Smooth muscle cell (in vitro differentiated cells): ENCODE measurements around the gene CBLN4.

DNA sequence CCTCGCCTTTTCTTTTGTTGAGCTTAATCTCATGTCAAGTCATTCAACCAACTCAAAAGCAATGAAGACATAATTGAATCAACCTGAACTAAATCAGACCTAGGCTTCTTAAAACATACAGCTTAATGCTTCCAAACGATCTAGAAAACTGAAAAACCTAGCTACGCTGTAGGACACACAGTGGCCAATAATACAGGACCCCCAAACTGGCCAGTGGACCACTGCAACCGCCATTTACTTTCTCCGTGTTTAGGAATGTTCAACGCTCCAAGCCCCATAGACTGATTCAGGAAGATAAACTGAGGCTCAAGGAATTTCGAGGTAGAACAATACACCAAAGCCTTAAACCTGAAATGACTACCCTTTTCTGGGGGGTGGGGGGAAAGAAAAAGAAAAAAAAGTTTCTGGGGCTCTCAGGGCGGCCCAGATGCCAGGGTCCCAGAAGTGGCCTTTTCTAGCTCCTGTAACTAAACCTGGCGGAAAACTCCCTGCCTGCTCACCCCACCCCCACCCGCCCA lies 1.6 kb downstream of the ZNF217 start:
- RAMPAGE, long total RNA, result no peak

DNA sequence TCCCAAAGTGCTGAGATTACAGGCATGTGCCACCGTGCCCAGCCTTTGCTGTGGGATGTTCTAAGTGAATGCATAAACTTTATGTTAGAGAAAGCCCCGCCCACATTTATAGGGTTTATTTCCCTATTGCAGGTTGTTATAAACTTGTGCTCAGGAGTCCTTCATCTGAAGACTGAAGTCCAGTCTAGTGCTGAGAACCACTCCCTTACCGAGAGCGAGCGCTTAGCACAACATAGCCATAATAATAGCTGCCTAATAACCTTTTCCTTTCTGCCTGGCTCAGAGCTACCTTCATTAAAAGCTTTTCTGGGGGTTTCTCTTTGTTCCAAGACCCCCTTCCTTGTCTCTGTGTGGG lies 75.4 kb upstream of the ZNF217 start:
- RAMPAGE, long total RNA, result no peak

- RAMPAGE, long total RNA, result no peak
Observed at GRCh38 chr20:53708083-53708914, 114.7 kb upstream of the ZNF217 start.

DNA sequence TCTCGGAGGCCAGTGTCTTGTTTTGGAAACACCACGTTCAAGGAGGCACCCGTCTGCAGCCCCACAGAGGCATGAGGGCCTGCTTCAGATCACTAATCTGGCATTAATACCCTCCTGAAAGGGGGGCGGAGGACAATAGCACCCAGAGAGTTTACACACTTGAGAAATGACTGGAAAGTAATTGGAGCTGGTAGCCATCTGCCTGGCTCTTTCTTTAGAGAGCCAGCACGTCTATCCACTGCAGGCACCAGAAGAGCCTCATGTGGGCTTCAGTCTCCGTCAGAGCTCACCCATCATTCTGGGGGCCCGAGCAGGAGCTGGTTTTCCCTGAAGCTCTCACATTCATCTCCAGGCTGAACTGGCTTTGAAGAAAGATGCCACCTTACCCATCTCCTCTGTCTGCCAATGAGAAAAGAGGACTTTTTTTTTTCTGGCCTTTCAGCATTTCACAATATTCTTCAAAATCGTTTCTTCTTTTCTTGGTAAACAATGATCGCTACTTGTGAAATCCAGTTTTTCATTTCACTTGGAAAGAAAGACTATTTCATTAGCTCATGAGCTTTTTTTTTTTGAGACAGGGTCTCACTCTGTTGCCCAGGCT lies 124.6 kb upstream of the ZNF217 start:
- RAMPAGE, long total RNA, result no peak

DNA sequence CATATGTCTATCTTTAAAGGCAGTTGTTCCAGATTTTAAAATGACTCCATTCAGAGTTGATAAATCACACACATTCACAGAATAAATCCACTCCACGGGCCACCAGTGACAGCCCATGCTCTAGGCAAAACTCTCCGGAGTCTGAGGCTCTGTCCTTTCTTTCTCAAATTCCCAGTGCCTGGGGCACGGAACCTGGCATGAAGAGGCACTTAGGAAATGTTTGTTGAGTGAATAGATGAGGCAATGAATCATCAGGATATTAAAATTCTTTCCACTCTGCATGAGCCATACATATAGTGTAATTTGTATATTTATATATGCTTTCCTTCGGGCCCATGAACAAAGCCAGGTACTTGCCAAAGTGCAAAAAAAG lies 212.1 kb upstream of the ZNF217 start:
- RAMPAGE, long total RNA, result no peak

DNA sequence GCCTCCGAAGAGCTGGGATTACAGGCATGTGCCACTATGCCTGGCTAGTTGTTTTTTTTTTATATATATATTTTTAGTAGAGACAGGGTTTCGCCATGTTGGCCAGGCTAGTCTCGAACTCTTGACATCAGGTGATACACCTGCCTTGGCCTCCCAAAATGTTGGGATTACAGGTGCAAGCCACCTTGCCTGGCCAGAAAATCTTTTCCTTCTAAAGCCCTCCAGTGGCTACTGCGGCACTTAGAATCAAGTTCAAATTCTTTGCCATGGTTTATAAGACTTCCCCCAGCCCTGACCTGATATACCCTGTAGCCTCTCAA lies 235.8 kb downstream of the BCAS1 start:
- RAMPAGE, long total RNA, result no peak

DNA sequence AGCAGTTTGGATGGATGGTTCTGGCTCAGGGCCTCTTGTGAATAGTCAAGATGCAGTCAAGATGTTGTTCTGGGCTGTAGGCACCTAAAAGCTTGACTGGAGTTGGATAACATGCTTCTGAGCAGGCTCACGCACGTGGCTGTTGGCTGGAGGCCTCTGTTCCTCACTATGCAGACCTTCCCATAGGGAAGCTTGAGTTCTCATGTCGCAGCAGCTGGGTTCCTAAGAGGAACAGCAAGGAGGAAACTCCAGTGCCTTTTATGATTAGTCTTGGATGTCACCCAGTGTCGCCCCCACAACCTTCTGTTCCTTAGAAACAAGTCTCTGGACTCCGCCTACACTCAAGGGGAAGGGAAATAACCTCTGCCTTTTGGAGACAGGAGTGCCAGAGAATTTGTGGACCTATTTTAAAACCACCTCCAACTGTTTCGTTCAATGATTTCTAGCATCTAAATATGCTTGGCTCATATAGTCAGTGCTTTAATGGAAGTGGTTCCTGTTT lies 210.7 kb downstream of the BCAS1 start:
- RAMPAGE, long total RNA, result no peak

- RAMPAGE, long total RNA, result no peak
Observed at GRCh38 chr20:53923568-53924055, 146.8 kb downstream of the BCAS1 start.

- RAMPAGE, long total RNA, result no peak
Observed at GRCh38 chr20:56005347-56005600, at the start of gene CBLN4. TSS of gene CBLN4 (minus strand) at chr20:56005519.

GRCh38 chr20:56629847-56630843 lies 1.0 kb downstream of the TFAP2C start:
- RAMPAGE, long total RNA, result no peak

DNA sequence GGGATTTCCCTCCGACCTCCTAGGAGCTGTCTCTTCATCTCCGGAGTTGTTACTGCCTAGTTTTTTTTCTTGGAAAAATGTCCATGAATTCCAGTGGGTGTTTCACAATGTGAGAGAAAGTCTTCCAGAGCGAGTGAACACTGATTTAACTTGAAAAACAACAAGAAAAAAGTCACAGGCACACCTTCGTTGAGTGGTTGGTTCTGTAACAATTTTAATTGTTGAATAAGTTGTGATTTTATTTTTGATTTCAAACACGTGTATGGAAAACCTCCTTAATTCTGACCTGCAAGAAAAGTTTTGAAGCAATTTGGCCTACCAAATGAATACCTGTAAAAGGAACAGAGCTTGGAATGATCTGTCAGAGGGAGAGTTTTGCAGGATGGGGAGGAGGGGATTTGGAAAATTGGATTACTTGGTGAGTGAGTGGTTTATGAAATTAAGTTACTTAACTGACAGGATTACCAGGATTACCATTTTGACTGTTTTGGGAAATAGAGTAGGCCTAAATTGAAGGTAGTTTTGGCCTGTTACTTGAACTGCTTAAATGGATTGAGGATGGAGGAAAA lies 3.0 kb downstream of the TFAP2C start:
- RAMPAGE, long total RNA, result no peak

DNA sequence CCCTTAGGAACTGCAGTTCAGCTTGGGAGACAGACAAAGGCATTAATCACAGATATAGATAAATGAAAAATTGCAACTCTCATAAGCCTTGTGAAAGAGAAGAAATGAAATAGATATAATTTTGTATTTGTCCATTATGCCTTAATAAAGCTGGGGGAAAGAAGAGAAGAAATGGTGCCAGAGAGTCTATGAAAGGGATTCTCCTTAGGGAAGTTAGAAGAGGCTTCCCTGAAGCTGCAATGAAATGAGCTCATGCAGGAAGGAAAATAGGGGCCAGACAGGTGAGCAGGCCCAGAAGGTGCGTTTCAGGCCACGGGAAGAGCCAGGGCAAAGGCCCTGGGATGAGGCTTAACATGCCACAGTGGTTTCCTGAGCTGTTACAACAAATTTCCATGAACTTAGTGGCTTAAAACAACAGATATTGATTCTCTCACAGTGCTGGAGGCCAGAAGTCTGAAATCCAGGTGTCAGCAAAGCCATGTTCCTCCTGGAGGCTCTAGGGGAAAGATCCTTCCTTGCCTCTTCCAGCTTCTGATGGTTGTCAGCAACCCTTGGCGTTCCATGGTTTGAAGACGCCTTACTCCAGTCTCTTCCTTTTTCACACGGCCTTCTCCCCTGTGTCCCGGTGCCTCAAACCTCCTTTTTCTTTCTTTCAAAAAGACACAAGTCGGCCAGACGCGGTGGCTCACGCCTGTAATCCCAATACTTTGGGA lies 167.9 kb downstream of the TFAP2C start:
- RAMPAGE, long total RNA, result no peak

DNA sequence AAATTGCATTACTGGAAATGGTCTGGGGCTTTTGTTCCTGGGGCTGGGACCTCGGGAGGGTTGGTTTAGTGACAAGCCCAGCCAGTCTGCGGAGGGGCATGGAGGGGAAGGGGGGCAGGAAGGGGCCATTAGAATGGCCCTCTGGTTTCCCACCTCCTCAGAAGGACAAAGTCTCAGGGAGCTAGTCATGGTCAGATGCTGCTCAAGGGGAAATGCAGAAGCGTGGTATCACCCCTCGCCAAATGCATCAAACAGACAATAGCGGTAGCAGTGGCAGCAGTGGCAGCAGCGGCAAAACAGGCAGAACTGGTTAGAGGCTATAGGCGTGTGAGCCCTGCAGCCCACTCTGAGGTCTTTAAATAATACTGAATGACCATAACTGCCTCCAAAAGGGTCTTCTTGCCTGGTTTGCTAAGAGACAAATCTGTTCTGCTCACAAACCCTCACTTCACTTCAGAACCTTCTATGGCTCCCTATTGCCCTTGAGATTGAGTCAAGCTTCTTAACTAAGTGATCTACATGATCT lies 186.7 kb downstream of the TFAP2C start:
- RAMPAGE, long total RNA, result no peak

DNA sequence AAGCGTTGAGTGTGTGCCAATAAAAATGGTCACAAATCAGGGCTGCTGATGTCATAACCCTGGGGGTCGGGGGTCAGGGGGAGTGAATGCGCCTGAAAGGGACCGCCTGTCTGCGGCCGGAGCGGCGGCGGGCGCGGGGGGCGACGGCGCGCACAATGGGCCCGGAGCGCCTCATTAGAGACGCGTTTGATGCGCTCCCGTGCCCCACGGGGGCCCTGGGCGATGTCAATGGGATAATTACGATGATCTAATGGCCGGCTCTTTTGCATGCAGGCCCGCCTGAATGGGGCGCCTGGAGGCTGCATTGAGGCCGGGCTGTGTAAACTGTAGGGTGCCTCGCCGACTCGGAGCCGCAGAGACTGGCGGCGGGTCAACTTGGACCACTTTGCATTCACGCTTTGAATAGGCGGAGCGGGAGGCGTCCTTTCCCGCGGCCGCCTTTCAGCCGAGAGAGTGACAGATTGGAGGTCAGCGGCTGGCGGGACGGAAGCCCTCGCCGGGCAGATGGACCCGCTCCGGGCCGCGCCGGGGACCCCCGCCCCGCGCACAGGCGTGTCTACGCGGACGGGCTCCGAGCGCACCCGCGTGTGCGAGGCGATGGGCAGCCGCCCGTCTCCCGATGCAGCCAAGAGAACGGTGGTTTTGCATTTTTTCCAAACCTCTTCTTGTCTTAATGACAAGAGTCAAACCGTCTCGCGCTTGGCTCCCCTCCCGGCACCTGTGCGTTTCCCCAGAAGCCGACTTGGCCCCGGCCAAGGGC lies 296.2 kb downstream of the TFAP2C start:
- RAMPAGE, long total RNA, result no peak

- RAMPAGE, long total RNA, result no peak
Observed at GRCh38 chr20:57074005-57074504, 192.4 kb downstream of the BMP7 start.

DNA sequence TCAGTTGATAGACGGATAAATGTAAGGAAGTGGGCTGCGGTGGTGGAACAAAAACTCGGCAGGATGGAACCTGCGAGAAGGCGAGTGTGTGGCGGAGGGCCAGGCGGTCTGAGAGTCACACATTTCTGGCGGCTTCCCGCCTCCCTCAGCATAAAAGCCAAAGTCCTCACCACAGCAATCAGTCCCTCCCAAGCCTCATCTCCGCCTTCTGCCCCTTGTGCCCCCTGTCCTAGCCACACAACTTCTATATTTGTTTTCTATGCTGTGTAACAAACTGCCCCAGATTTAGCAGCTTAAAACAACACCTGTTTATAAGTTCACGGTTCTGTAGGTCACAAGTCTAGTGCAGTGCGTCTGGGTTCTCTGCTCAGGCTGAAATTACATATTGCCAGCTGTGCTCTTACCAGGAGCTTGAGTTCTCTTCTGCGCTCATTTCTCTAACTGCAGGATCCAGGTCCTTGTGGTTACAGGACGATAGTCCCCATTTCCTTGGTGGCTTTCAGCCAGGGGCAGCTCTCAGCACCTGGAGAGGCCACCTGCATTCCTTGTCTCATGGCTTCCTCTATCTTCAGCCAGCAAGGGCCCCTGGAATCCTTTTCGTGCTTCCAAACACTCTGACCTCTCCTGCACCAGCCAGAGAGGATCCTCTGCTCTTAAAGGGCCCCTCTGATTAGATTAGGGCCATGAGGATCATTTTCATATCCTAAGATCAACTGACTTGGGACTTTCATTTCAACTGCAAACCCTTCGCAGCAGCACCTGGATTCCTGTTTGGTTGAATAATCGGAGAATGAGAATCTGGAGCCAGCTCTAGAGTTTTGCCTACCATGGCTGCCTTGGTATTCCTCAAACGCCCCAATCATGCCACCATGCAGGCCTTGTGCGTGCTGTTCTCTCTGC lies 11.6 kb upstream of the SPO11 start:
- RAMPAGE, long total RNA, result no peak

DNA sequence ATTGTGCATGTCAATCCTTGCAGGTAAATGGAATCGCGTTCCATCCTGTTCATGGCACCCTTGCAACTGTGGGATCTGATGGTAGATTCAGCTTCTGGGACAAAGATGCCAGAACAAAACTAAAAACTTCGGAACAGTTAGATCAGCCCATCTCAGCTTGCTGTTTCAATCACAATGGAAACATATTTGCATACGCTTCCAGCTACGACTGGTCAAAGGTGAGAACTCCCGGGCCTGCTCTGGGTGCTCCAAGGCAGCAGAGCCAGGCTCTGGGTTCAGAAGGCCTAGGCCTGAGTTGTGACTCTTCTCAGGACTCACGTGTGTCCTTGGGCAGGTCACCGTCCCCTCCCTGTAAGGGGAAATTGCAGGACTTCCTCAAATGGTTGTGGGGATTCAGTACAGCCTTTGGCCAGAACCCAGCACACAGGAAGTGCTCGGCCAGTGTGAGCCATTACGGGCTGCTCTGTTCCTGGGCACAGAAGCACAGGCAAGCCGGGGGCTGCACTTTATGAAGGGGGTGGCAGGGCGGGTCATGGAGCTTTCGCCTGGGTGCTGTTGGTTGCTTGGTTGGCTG lies 16.5 kb upstream of the RBM38 start:
- RAMPAGE, long total RNA, result no peak

DNA sequence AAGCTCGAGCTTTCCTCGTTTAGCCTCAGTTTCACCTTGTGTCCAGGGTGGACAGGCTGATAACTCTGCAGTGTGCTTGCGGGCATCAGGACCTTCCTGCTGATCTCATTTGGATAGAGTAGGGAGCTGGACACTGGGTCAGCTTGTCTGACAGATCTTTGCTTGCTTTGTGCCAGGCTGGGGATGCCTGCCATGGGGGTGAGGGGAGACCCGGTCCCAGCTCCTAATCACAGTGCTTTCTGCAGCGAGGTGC lies 7.6 kb downstream of the RBM38 start:
- RAMPAGE, long total RNA, result no peak

- RAMPAGE, long total RNA, result no peak
Observed at GRCh38 chr20:57441595-57441942, 50.4 kb downstream of the RBM38 start.

DNA sequence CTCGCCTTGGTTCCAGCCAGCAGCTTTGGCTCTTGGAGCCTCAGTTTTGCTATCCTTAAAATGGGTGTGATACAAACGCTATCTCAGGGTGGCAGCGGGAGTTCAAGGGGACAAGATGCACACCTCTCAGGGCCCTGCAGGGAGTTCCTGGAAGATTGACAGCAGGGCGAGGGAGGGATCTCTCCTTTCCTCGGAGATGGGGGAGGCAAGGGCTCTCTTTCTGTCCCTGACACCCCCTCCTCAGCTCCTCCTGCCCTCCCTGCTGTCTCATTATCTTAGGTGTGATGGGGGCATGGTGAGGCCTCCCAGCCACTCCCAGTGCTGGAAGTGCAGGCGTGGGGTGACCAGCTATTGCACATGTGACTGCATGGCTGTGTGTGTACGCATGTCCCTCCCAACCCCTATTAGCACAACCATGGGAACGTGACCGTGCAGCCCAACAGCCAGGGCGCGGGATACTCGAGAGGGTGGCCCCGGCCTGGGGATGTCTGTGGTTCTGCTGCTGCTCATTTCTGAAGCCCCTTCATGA lies 50.8 kb downstream of the RBM38 start:
- RAMPAGE, long total RNA, result no peak